Mesenchymal stem cell of the bone marrow (primary cell): ENCODE data around the genes REL and SANBR.

- CAGE, long polyA plus RNA = no peak
Measured at GRCh38 chr2:58981073-58981492, 740.0 kb upstream of the FANCL start.

DNA sequence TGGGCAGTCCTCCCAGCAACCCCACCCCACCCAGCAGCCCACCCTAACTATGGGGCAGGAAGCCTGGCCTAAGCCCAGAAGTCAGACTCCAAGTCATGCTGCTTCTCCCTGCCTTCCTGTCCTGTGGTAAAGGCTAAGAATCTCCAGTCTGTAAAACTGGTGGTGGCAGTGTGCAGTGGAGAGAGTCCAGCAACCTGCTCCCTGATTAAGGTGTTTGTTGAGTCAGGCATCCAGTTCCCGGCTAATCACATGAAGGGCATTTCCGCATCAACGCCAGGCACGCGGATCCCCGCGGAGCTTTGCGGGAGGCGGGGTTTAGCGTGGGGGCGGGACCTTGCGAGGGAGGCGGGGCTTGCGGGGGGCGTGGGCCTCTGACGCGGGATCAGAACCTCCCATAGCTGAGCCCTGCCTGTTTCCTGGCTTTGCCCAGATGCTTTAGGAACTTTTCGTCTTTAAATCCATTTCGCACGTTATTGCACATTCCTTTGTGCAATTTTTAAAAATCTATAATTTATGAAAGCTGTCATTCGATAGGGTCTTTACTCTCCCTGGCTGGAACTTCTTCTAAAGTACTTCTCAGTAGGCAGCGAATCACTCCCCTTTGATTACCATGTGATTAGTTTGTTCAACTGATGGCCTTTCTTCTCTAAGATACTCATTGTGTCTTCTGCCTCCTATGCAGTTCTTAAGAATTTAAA, 255.7 kb downstream of the BCL11A start:
- CAGE, long polyA plus RNA = no peak

GRCh38 chr2:60316275-60316757, 237.1 kb downstream of the BCL11A start:
- CAGE, long polyA plus RNA = no peak

DNA sequence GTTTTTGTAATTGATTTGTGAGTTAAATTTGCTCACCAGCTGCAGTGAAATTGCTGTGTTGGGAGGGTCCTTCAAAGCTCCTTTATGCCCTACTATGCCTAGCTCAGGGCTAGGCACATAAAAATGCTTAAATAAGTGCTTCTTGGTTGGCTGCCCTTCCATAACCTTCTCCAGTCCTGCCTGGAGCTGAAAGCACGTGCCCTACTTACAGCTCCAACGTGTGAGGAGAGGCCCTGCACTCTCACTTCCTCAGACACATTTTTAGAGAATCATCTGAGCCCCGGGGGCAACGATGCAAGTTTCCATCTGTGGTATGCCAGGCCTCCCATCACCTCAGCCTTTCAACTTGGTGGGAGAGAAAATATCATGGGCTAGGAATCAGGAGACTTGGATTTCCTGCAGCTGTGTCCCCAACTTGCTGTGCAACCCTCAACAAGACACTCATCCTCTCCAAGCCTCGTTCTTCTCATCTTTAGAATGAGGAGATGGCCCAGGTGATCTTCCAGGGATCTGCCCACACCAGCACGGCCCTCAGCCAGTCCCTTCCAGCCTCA, 202.6 kb downstream of the BCL11A start:
- CAGE, long polyA plus RNA = no peak

DNA sequence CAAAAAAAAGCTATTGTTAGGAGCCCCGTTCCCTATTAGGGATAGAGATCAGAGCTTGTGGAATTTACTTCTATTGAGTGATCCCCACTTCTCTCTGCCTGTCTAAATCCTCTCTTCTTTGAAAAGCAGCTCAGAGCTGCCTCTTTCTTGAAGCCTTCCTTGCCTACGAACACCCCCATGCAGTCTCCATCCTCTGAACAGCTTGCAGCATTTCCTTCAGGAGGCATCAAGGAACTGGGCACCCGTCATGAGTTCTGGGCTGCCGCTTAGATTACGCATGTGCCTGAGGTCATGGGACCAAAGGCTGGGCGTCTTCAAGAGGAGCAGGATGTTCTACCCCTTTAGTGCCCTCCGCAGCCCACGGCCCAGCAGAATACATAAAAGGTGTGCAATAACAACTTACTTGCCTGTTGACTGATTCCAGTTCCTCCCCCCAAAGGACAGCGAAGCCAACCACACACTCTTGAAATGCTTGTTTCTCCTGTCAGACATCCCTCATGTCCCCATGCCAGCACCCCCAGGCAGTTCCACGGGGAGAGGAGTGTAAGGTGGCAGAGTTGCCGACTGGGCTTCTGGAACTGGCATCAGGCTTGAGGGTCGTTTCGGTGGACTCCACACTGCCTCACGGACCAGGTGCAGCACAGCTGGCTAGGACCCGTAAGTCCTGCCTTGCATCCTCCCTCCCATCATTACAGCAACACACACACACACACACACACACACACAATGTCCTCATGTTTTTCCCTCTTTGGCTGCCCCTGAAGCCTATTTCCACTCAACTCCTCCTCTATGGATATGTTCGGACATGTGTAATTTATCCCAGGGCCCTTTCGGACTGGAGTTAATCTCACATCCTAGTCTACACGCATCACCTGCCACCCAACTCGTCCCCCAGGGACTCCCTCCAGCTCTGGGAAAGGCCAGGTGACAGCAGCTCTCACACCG, 200.9 kb downstream of the BCL11A start:
- CAGE, long polyA plus RNA = no peak

DNA sequence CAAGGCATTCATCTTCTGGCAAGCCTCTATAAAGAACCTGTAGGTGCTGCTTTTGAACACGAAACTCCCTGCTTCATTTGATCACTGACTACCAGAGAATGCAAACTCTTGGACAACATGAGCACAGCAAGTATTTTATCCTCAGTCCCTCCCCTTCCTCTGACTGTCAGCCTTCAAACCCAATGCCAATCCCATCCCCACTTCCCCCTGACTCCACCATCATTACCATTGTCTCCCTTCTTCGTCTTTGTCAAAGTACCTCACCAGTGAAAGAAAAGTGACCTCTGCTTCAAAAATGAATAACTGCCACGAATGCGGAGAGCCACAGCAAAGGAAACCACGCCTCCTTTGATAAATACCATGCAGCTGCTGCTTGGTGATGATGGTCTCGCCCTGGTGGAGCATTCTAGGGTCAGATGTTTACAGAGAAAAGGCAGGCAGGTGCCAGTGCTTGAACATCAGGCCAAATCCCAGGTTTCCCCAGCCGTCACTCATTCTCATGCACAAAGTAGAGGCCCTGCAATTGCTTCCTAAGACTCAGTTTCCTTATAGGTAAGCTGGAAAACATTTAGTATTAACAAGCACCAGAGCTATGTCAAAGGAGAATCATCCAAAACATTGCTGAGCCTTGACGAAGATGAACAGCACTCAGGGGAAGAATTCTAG, 162.2 kb downstream of the BCL11A start:
- CAGE, long polyA plus RNA = no peak

- CAGE, long polyA plus RNA = no peak
Measured at GRCh38 chr2:60536737-60537220, 16.7 kb downstream of the BCL11A start.

DNA sequence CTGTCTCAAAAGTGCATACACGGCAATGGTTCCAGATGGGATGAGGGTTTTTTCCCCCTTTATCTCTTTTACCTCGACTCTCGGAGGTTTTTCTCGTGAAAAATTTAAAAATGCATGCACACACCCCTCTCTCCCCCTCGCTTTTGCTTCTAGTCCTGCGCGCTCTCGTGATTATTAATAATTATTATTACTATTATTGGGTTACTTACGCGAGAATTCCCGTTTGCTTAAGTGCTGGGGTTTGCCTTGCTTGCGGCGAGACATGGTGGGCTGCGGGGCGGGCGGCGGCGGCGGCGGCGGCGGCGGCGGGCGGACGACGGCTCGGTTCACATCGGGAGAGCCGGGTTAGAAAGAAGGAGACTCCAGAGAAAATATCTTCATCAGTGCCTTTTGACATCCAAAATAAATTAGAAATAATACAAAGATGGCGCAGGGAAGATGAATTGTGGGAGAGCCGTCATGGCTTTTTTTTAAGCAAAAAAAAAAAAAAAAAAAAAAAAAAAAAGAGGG, 392 bp downstream of the BCL11A start:
- CAGE, long polyA plus RNA = no peak

DNA sequence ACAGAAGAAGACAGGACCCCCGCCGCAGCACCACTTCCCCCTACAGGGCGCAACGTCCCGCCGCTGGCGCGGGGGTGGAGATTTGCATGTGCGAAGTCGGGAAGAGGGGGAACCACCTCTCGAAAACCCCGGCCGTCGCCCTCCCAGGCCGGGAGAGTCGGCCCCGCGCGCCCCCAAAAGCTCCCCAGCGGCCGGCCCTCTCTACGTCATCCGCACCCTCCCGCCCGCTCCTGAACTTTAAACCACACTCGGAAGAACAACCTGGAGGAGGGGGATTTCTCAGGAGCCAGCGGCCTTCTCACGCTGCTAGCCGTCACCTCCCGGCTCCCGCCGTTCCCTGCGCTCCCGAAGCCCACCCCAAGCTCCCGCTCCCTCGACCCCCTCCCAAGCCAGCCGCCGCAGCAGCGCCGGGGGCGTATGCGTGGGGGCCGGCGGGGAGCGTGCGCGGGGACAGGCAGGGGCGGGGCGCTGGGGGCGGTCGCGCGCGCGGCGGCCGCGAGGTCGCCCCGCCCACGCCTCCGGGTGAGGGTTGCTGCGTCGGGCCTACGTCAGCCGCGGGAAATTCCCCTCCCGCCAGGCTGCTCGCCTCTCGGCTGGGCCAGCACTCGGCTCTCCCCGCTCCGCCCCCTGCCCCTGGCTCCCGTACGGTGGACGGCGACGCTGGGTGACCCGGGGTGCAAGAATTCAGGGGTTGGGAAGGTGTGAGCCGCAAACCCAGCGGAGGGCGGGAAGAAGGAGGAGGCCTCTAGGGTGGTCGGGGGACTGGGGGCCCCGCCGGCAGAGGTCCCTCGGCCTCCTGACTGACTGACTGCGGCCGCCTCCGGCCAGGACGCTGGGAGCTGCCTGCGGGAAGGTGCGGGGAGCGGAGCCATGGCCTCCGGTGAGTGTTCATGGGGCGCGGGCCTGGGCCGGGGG, at the start of gene REL:
Gene REL (plus strand): TSS at position 604 of the 915 bp plus-strand sequence.
- CAGE, long polyA plus RNA = no peak

GRCh38 chr2:60881886-60882332, 535 bp downstream of the REL start:
- CAGE, long polyA plus RNA = no peak

DNA sequence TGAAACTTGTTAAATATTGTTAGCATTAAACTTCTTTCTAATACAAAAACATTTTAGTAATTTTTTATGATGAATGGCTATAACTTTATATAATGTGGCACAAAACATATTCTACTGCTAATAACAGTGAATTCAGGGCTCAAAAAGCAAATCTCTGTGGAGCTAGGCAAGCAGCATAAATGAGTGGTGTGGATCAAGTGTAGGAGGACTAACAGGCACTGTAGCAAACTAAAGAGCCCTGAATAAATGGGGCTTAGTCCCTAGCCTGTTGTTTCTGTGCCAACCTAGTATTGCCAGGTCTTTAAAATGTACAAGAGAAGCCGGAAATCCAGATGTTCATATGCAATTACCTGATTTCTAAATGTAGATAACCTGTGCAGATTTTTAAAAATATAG, 18.5 kb downstream of the REL start:
- CAGE, long polyA plus RNA = no peak

- CAGE, long polyA plus RNA = no peak
Measured at GRCh38 chr2:61016492-61016755, 1.1 kb upstream of the PEX13 start.

DNA sequence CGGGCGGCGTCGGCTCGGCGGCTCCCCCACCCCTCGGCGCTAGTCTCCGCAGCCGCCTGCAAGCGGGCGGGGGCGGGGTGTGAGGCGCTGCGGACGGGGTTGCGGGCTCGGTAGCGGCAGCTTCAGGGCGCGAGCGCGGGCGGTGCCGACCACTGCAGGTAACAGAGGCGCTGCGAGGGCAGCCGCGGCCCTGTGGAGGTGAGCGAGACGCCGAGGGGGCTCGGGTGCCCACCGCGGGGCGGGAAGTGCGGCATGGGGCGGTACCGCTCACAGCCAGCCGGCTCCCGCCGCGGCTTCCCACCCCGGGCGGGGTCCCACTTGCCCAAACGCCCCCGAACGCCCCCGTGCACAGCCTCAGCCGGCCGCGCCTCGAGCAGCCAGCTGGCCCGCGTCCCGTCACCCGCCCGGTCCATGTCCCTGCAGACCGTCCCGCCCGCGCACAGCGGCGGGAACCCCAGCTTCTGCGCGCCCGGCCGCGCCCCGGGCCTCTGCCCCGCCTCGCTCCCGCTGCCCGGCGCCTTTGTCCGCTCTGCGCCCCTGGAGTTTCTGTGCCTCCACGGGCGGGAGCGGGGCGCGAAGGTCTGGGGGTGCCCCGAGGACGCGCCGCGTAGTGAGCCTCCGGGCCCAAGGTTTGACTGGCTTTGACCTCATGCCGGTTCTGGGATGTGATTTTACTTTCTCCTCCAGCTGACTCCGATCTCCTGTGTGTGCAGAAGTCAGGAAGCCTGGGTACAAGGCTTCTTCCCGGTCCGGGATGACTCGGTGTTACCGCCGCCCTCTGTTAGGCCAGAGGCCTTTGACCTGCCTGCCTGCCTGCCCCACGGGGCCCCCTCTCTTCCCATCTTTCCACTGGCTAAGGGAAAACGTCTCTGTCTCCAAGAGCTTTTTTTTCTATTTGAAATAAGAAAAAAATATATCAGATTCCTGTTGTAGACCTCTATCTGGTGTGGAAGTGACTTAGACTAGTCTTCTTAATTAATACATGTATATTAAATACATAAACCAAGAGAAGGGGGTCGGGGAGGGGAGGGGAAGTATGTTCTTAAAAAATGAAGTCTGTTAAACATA, at the start of gene SANBR:
Gene SANBR (plus strand): TSS at position 42 of the 1,068 bp plus-strand sequence.
- CAGE, long polyA plus RNA = no peak

DNA sequence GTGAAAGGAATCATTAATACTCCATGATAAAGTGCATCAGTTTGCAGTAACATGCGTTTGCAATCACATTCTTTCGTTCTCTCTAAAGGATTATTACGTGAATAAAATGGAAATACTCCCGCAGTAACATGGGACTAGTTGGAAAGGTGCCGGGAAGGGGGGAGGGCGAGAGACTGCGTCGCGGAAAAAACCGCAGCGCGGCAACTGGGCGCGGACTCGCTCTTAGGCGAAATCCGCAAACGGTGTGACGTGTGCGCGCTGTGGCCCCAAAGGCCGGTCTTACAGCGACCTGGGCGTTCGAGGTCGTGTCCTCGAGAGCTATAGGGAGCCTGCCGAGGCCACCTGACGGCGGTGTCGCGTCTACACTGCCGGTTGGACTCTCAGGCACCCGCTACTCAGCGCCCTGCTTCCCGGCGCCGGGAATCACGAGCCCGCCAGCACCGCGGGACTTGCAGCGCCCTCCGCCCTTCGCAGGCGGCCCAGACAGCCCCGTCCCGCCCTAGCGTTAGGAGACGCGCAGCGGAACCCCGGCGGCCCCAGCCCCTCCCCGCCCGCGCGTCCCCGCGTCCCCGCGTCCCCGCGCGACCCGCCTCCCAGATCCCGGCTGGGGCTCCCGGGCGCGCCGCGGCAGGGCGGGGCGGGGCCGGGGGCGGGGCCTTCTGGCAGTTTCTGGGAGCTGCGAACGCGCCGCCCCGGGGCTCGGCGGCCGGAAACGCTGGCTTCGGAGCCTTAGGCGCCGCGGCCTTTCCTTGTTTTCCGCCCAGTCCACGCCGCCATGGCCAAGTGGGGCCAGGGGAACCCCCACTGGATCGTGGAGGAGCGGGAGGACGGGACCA, 15.0 kb downstream of the C2orf74 start:
- CAGE, long polyA plus RNA = no peak

DNA sequence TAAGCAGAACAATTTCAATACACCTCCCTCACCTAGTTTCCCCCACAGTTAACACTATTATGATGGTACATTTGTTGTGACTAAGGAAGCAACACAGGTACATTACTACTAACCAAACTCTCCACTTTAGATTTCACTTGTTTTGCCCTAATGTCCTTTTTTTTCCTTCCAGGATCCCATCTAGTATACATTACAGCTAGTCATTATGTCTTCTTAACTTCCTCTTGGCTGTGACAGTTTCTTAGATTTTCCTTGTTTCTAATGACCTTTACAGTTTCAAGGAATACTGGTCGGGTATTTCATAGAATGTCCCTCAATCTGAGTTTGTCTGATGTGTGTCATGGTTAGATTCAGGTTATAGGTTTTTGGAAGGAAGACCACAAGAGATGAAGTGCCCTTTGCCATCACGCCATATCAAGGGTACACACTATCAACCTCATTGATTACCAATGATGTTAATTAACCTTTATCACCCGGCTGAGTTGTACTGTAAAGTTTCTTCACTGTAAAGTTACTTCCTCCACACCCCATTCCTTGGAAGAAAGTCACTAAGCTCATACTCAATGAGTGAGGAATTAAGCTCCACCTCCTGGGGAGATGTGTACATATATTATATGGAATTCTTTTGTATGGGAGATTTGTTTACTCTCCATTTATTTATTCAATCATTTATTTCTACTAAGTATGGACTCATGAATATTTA, 56.6 kb downstream of the C2orf74 start:
- CAGE, long polyA plus RNA = no peak

- CAGE, long polyA plus RNA = no peak
Measured at GRCh38 chr2:61460025-61460669, 10.7 kb downstream of the USP34 start.

GRCh38 chr2:61476485-61476993, 5.7 kb upstream of the USP34 start:
- CAGE, long polyA plus RNA = no peak

DNA sequence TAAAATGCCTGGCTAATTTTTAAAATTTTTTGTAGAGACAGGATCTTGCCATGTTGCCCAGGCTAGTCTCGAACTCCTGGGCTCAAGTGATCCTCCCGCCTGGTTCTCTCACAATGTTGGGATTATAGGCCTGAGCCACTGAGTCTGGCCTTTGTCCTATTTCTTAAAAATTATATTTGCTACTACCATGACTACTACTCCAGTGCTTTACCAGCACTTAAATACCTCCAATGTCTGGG, 147.3 kb downstream of the FAM161A start:
- CAGE, long polyA plus RNA = no peak

- CAGE, long polyA plus RNA = no peak
Measured at GRCh38 chr2:62411320-62412026, 94.5 kb downstream of the TMEM17 start.

- CAGE, long polyA plus RNA = no peak
Measured at GRCh38 chr2:62424930-62425452, 81.0 kb downstream of the TMEM17 start.